ENCODE results near the genes INSL3, IFI30, RAB3A and PDE4C.

DNA sequence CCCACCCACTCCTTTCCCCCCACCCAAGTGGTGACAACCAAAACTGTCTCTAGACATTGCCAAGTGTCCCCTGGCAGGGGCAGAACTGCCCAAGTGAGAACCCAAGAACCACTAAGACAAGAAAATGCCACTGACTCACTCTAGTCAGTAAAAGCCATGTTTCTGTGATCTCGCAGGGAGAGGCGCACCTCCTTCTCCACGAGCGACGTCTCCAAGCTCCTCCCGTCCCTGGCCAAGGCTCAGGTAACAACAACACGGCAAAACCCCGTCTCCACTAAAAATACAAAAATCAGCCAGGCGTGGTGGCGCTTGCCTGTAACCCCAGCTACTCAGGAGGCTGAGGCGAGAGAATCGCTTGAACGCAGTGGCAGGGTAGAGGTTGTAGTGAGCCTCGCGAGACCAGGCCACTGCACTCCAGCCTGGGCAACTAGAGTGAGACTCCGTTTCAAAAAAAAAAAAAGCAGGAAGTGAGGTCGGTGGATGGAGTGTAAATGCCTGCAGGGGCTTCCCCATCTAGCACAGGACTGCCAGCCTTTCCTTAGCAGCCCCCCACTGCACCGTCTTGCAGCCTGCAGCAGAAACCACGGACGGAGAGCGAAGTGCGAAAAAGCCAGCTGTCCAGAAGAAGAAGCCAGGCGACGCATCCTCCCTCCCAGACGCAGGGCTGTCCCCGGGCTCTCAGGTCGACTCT is 17.4 kb upstream of the USE1 start:
- PRO-cap = no peak

GRCh38 chr19:17243136-17243416 is 2.6 kb downstream of the NR2F6 start:
- PRO-cap = no peak

DNA sequence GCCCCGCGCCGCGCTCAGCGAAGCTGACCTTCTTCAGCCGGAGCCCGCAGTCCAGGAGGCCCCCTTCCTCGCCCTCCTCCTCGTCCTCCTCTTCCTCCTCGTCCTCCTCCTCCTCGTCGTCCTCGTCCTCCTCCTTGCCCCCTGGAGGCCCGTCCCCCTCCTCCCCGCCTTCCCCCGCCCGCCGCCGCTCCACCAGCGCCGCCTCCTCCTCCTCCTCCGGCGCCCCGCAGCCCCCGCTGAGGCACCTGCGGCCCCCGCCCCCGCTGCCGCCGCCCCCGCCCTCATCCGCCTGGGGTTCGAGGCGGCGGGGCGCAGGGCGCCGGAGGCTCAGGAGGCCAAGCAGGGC is 6.2 kb downstream of the ANO8 start:
- PRO-cap = no peak

DNA sequence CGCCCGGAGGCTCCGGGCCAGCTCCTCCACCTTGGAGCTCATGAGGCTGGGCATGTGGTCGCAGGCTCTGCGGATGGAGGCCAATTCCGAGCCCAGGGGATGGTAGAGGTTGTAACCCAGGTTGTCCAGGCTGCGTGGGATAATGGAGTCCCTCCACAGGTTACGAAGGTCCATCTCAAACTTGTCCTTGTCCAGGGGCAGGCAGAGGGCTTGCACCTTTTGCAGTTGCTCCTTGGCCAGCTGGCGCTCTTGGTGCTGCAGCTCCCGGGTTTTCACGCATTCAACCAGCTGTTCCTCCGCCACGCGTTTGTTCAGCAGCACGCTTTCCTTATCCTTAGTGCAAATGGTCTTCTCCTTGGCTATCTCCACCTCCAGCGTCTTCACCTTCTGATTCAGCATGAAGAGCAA is 11.5 kb downstream of the PLVAP start:
- PRO-cap = no peak

DNA sequence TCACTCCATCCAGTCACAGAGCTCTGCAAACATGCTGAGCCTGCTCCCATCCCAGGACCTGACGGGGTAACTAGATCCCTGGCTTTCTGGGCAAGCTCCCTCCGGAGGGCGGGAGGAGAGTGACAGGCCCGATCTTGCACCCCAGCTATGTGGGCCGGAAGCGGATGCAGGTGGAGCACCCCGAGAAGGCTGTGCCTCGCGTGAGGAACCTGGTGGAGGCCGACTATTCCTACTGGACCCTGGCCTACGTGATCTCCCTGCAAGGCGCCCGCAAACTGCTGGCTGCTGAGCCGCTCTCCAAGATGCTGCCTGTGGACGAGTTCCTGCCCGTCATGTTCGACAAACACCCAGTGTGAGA is 25.1 kb downstream of the COLGALT1 start:
- PRO-cap = no peak

DNA sequence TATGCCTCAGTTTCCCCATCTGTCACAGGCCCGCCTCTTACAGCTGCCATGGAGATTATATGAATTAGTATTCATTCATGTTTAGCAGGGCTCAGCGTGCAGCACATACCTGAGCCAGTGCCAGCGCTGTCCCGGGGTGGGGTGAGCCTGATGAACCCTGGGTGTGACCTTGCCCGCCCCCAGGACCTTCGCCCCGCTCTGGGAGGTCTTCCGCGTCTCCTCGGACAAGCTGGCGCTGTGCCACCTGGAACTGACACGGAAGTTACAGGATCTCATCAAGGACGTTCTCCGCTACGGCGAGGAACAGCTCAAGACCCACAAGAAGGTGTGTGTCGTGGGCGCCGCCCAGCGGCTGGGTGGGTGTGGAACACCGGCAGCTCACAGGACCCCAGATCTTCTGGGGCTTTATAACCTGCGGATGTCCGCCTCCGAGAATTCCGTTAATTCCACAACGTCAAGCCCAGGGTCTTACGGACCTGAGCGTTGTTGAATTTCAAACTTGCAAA is 15.3 kb downstream of the FCHO1 start:
- PRO-cap = no peak

- PRO-cap = no peak
These were observed 15.9 kb upstream of the B3GNT3 start for GRCh38 chr19:17779160-17779333.

DNA sequence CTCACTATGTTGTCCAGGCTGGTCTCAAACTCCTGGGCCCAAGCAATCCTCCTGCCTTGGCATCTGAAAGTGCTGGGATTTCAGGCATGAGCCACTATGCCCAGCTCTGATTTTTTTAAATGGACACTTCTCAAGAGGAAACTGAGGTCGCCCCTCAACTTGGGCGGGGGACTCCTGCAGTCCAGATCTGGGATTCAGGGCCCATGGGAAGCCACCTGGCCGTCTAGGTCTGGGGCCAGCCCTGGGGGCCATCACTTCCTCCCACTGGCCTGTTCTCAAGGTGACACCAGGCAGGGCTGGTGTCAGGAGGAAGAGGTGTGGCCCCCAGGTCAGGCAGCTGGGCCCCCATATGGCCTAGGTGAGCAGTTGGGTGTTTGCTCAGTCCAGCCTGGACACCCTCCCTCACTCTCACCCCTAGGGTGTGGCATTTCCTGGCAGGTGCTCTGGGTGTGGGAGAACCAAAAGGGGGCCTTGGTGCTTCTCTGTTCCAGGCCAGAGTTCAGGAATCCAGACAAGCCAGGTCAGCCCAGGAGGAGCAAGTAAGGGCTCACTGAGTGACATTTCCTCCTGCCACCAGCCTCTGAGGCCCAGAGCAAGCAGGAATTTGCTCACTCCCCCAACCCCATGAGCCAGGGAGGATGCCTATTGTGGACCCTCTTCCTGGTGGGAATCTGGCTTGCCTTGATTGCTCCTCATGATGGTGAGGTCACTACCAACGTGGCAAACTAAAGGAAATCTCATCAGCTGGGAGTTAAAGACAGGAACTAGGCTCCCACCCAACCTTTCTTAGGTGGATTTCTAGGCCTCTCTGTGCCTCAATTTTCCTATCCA is 1.6 kb downstream of the B3GNT3 start:
- PRO-cap = no peak

GRCh38 chr19:17821355-17821719 is at the start of gene INSL3:
TSS of gene INSL3 (minus strand) at chr19:17821519.
- PRO-cap = no peak

GRCh38 chr19:17842859-17843673 is 4.7 kb downstream of the JAK3 start:
- PRO-cap = no peak

DNA sequence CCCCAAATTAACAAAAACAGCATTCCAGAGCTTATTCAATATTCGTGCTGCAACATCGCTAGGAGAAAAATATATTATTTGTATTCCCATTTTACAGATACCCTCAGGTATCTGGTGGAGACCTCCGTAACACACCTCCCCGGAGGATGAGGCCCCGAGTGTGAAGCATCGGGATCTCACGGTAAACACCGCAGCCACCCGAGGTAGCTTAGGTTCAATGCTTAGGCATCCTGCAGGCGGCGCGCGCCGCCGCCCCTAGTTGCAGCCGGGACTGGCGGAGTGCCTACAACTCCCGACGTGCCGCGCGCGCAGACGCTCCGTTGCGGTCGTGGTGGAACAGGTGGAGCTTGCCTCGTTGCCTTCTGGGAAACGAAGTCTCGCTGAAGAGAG is 335 bp upstream of the RPL18A start:
- PRO-cap = no peak

DNA sequence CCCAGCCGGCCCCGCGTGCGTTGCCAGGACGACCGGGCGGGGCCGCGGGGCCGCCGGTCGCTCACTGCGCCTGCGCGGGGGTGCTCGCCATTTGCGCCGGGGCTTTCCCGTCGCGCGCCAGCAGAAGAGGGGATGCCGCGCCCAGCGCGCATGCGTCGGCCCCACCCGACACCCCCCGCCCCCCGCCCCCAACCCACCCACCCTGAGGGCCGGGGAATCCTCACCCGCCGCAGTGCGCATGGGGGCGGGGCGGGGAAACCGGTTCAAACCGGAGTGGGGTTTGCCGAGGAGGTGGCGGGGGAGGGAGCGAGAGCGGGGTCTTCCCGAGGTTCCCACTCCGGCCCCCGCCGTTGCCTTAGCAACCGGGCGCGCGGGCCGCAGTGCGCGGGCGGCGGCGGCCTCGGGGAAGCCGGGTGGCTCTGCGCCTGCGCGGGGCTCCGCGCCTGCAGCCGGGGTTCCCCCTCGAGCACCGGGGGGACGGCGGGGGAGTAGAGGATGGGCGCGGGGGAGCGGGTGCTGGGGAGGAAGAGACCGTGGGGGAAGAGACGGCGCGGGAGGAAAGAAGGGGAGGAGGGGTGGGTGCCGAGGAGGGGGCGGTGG is 15.2 kb downstream of the CCDC124 start:
- PRO-cap = bidirectional peak, plus-strand start at position 91 of the sequence, minus-strand start outside the sequence

DNA sequence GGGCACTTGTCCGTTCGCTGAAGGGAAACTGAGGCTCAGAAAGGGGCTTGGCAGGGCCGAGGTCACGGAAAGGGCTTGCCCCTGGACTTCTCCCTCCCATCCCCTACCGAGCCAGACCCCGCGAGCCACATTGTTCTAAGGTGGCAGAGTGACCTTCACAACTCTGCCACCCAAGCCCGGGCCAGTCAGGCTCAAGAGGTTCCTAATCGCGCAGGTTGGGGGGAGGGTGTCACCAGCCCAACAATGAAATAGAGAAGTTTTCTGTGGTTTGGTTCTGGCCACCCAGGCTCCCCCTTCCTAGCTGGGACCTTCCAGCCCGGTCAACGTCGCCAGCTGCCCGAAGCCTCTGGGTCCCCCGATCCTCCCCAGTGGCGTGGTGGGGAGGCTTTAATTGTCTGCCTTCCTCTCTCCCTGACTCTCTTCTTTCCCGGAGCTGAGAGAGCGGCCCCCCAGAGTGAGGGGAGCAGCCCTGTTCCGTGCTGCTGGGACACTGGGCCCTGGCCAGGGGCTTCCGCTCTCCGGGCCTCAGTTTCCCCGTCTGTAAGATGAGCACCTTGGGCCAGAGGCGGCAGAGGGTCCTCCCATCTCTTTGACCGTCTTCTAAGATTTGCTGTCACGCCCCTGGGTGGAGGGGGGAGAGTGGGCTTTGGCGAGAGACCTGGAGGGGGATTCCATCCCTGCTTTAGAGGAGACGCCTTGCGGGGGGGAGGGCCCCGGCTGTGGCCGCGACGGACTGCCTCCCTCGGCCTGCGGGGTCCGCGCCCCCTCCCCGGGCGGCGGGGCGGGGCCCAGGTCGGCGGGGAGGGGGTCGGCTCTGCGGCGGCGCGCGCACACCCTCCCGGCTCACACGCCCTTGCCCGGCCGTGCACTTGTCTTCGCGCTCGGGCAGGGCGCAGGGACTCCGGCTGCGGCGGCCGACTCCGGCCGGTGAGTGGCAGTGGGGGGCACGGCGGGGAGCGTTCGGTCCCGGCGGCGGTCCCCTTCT is 15.2 kb upstream of the KCNN1 start:
- PRO-cap = no peak

DNA sequence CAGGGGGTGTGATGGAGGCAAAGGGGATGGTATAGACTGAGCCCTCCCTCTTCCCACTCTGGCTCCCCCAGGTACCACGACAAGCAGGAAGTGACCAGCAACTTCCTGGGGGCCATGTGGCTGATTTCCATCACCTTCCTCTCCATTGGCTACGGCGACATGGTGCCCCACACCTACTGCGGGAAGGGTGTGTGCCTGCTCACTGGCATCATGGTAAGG is 18.2 kb downstream of the KCNN1 start:
- PRO-cap = no peak

GRCh38 chr19:18058122-18058889 is 28.4 kb downstream of the IL12RB1 start:
- PRO-cap = no peak

GRCh38 chr19:18134258-18135171 is 18.4 kb upstream of the PIK3R2 start:
- PRO-cap = no peak

DNA sequence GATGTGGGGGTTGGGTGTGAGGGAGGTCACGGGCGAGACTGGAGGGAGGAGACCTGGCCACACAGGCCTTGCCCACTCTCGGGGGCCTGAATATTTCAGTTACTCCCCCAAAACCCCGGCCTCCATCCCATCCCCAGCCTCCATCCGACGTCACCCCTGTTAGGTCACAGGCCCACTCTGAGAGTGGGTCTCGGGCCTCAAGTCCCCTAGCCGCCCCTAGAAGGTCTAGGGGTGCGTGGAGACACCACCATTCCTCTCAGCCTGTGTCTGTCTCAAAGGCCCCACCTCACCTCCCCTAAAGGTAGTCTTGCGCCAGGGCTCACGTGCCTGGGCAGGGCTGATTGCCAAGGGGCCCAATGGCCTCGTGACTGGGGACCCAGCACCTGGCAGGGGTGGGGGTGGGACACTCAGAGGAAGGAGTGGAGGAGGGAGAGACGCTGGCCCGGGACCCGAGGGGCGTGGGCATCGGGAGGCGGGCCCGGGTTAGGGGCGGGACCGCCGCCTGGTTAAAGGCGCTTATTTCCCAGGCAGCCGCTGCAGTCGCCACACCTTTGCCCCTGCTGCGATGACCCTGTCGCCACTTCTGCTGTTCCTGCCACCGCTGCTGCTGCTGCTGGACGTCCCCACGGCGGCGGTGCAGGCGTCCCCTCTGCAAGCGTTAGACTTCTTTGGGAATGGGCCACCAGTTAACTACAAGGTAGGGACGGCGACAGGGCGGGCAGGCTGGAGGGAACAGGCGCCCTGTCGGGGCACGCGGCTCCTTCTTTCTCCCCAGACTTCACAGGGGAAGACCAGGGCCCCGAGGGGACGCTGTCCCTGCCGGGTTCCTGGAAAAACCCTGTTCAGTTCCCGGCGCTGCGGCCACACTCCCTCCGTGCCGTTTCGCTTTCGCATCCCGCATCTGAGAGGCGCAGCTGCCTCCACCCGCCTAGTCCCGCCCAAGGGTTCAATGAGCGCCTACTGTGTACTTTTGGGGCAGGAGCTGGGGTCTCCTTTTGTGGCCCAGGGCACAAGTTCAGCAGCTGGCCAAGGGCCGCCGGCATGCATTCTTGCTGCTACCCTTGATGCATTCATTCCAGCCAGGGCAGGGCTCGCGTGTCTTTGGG is at the start of gene IFI30:
Gene IFI30 (plus strand): TSS at position 537 of the 1,106 bp plus-strand sequence.
- PRO-cap = unidirectional peak, plus-strand start at position 537 of the sequence

- PRO-cap = unidirectional peak, minus-strand start at chr19:18204040
These were observed at the start of gene RAB3A for GRCh38 chr19:18203586-18204543. TSS of gene RAB3A (minus strand) at chr19:18204042.

GRCh38 chr19:18220509-18221327 is 5.5 kb downstream of the PDE4C start:
- PRO-cap = no peak

DNA sequence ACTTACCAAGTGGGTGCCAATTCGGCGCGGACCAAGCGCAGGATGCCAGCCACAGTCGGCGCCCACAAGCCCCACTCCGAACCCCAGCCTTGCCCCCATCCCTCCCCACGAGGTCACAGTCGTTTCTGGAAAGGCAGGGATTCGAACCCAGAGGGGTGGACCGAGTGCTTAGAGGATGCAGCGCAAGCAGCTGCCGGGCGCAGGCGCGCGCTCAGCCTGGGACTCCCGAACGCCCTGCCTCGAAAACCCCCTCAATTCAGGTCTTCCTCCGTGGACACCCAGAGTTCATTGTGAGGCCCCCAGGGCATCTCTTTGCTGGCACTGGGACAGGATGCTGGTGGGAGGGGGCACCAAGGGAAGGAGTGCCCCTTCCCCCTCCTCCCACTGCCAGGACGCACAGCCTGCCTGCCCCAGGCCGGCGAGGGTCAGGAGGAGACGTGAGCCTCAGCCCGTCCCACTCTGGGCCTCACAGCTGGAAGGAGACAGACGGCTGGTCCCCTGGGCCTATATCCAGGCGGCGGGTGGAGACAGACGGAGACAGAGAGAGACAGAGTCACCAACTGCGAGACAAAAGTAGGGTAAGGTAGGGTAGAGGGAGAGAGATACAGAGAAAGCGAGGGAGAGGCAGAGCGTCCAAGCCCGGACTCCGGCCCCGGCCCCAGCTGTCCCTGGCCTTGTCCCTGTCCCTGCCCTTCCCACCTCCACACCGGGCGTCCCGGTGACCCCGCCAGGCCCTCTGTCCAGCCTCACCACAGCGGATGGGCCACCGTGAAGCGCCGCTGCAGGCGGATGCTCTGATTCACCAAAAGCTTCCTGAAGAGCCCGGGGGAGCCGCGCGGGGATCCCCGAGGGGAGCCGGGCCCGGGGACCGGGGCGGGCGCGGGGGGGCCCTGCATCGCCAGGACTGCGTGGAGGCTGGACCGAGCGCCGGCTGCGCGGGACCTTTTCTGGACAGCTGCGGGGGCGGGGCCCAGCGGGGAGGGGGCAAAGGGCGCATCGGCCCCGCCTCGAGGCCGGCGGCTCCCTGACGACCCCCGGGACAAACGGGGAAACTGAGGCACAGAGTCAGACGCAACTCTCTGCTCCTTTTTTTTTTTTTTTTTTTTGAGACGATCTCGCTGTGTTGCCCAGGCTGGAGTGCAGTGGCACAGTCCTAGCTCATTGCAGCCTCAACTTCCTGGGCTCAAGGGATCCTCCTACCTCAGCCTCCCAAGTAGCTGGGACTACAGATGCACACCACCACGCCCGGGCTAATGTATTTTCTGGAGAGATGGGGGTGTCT is at the start of gene PDE4C:
Gene PDE4C (minus strand): TSS at position 919 of the 1,282 bp plus-strand sequence.
- PRO-cap = no peak